ENCODE data around the genes NOL8 and OMD.

DNA sequence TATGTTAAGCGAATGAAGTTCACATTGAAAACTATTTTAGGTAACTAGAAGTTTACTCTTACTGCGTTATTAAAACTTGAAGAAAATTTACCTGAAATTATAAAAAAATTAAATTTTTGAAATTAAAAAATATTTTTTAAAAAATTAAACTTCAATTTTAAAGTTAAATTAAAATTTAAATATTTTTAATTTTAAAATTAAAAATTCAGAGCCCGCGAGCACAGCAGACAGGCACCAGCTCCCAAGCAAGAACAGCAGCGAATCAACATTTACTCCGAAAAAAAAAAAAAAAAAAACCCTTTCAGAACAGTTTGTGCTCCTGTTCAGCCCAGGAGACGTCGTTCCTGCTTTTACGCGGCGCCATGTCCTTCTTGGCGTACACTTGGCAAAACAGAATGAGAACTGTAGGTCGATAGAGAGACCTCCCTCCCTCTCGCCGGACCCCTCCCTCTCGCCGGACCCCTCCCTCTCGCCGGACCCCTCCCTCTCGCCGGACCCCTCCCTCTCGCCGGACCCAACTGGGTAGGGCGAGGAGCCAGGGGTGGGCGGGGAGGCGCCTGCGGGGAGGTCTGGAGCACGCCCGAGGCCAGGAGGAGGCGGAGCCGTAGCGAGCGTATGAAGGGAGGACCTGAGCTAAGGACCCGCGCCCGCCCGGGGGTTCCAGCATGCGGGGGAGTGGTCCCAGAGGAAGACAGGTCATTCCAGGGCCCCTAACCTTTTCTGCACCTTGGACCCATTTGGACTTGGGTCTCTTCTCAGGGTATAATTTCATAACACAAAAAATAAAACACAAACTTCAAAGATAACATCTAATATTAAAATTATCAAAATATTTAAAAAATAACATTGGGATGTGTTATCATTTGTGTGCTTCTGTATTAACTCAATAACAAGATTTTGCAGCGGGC lies 235.7 kb downstream of the ROR2 start:
- PRO-cap, result unidirectional peak, plus-strand start at position 334 of the sequence

GRCh38 chr9:91946351-91947311 lies 3.4 kb downstream of the ROR2 start:
- PRO-cap, result no peak

DNA sequence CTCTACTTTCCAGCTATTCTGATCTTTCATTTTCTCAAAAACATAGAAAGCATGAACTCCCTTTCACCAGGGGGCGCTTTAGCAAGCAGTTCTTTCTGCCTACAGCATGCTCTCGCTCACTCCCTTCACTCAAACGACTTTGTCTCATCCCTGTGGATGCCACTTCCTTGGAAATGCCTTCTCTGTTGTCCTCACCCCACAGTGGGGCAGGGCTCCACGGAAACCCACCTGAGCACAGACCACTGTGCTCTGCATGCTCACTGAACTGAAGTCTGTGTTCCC lies 4.8 kb upstream of the ROR2 start:
- PRO-cap, result no peak

- PRO-cap, result no peak
Measured at GRCh38 chr9:92097803-92098564, 17.2 kb downstream of the SPTLC1 start.

DNA sequence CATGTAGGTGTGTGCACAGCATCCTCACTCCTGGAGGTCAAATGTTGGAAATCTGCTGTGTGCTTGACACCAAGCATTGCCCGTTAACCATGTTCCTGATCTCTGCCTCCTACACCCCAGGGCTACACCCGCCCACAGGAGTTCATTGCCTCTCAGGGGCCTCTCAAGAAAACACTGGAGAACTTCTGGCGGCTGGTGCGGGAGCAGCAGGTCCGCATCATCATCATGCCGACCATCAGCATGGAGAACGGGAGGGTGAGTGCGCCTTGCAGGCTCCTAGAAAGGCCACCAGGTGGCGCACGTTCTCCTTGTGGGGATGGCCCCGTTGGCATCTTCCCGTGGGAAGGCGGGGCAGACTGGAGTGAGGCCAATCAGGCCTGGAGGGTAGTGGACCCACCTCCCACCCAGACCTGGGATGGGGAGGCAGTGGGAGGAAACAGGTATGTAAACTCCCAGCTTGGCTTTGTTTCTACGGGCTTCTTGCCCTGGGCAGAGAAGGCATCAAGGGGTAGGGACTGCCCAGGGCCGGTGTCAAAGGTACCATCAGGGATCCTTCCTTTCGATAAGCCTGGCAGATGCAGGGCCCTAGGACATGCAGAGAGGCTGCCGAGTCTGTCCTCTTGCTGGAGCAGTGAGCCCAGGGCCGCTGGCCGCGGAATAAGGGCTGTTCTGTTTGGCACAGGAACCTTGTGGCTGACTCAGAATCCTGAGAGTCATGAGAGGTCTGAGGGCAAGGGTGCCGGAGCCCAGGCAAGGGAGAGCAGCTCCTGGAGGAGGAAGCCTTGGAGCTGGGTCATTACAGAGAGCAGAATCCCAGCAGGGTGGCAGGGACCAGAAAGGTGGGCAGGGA lies 18.8 kb upstream of the SPTLC1 start:
- PRO-cap, result no peak

GRCh38 chr9:92287697-92288290 lies 5.7 kb downstream of the IARS1 start:
- PRO-cap, result no peak

DNA sequence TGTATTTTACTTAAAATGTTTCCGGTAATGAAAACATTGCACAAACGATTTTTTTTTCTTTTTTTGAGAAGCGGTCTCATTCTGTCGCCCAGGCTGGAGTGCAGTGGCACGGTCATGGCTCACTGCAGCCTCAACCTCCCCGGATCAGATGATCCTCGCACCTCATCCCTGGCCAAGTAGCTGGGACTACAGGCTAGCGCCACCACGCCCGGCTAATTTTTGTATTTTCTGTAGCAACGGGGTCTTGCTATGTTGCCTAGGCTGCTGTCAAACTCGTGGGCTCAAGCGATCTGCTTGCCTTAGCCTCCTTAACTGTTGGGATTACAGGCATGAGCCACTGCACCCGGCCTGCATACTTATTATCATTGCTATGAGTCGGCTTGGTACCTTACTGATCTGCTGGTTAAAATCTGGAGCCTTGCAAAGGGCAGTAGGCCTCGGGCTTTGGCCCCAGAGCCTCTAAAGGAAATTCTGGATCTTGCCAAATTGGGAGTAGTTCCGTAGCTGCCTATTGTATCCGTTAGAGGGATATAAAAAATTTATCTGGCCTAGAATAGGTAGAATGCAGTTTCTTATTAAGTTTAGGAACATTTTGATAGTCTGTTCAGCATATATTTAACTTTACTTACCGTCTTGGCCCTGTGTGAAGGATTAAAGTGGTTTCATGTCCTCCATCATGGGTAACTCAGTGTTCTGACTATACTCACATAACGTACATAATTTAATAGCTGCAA lies 918 bp upstream of the IARS1 start:
- PRO-cap, result unidirectional peak, minus-strand start at position 190 of the sequence

GRCh38 chr9:92295784-92296692 lies 2.5 kb upstream of the IARS1 start:
- PRO-cap, result no peak

DNA sequence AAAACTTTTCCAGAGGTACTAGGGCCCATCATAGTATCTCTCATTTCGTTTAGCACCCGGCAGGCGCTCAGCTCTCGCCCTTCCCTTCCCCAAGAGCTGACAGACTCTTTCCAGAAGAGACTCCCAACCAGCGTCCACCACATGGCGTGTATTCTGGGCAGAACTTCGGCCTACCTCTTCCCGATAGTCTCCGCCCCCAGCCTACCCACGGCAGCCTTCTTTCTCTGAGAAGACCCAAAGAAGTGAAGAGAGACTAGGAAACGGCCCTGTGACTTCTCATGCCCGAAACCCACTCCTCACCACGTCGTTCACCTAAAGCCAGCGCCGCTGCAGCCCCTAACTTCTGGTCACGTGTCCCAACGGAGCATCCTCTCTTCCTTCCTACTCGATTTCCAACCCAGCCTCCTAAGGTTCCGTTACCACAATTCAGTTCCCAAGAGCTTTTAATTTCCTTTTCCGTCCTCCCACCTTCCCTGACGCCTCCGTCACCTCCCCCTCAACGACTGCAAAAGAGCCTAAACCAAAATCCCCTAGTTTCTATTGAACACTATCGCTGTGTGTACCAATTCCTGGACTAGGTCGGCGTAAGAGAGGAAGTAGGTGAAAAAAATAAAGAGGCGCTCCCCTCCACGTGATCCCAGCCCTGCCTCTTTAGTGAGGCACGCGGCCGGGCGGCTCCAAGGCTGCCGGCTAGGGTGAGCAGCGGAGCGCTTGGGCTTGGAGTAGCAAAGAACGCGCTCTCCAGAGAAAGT lies at the start of gene NOL8:
Gene NOL8, minus strand, starts transcription at position 345 of the 752 bp plus-strand sequence.
- PRO-cap, result bidirectional peak, plus-strand start at position 654 of the sequence, minus-strand start at position 345 of the sequence

- PRO-cap, result unidirectional peak, minus-strand start at chr9:92424501
Measured at GRCh38 chr9:92424199-92424837, at the start of gene OMD. Gene OMD (minus strand): TSS chr9:92424471.

DNA sequence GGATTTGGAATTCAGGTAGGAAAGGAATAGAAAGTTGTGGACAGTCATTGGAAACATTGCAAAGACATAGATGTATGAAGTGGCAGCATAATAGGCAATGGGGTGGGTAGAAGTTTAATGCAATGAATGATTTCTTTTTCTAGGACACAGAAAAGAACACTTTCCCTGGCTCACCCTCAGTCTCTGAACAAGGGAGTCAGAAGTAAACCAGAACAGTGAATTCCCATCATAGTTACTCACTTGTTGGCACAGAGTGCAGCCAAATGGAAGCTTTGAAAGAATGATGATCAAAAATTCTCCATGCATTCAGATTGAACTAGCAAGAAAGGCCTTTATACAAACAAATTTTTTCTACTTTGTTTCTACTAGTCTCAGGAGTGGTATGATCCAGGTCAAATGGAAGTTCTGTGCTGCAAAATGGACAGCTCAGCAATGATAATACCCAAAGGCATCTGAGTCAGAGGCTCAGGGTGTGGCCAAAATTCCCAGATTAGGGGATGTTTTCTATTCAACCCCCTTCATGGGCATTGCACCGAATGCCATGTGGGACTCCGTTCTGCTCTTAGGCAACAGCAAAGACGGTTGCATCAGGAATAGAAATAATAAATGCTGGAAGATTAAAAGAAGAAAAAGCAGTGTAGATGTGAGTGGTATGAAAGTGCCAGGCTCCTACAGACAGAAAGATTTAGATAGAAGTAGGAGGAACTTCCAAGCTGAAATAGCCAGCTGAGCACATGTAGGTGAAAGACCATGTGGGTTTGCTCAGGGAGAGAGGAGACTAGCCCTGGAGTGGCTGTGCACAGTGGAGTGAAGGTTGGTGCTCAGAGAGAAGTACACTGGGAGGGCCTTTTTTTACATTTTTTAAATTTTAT lies 29.5 kb downstream of the ECM2 start:
- PRO-cap, result bidirectional peak, plus-strand start at position 173 of the sequence, minus-strand start at position 185 of the sequence; bidirectional peak, plus-strand start at position 635 of the sequence, minus-strand start at position 409 of the sequence

- PRO-cap, result no peak
Measured at GRCh38 chr9:92616188-92617308, 53.4 kb downstream of the IPPK start.

DNA sequence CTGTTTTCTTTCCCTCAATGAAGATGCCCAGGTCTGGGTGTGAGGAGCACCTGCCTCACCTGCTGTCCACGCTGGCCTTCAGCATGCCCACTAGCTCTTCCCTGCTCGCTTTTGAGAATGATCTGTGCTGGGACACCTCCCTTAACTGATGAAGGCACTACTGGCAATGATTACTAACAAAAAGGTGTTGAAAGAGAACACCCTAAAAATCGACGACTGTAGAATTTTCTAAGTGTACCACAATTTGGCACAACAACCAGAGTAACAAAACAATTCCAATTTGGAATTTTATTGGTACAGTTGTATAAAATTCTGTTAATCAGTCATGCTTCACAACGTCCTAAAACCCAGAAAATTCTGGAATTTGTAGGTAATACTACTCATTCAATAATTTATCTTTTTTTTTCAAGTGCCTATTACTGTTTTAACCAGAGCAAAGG lies 42.4 kb upstream of the IPPK start:
- PRO-cap, result no peak

- PRO-cap, result no peak
Measured at GRCh38 chr9:92756791-92757104, 7.9 kb downstream of the BICD2 start.

DNA sequence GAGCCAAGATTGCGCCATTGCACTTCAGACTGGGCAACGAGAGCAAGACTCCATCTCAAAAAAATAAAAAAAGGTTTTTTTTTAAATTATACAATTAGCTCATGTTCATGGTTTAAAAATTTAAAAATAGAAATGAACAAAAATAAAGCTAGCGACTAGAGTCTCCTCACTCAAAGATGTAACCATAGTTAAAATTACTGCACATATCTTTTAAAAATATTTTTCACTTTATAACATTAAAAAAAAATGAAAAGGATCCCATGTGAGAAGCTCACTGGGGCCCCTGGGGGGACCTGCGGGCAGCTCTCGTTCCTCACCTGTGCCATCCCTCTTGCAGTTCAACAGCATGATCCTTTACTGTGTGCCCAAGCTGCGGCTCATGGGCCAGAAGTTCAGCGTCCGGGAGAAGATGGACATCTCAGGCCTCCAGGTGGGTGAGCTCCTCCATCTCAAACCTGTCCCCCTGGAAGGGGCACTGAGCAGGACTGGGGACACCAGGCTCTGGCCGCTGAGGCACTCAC lies 43.0 kb upstream of the SUSD3 start:
- PRO-cap, result no peak

DNA sequence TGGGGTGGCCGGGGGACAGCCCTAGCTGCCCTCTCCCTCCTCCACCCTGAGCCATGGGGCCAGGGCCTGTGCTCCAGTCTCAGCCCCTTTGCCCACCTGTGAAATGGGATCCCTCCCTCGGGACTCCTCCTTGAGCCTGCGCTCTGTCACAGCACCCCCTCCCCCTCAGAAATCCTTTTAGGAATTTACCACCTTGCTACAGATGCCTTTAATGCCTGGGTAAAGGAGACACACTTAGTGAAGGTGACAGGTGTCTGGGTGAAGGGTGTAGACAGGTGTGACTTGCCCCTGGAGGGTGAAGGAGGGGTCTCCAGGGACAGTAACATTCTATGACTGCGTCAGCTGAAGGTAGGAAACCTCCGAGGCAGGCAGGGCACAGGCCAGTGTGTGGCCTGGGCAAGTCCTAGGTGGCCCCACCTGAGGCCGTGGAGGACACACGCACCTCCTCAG lies 18.0 kb downstream of the CARD19 start:
- PRO-cap, result no peak

- PRO-cap, result no peak
Measured at GRCh38 chr9:93193424-93193757, 9.5 kb downstream of the WNK2 start.

DNA sequence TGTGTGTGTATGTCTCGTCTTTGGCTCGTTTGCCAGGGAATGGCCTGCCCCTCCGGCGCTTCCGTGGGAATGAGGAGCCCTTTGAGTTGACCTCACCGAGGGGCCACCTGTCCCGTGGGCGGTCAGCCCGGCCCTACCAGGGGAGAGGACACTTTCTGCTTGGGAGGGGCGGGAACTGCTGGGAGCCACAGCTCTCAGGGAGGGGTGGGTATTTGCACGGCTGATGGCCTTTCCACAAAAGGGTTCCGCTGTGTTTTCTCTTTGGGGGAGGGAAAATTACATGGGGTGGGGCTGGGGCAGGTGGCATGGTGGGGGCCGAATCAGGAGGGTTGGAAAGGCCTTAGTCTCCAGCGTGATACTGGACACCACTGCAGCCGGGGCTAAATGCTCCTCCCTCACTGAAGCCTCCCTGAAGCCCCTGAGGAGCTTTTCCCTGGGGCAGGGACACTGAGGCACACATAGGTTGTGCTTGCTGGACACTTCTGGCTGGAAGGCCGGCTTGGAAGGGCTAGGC lies 18.5 kb downstream of the WNK2 start:
- PRO-cap, result no peak

DNA sequence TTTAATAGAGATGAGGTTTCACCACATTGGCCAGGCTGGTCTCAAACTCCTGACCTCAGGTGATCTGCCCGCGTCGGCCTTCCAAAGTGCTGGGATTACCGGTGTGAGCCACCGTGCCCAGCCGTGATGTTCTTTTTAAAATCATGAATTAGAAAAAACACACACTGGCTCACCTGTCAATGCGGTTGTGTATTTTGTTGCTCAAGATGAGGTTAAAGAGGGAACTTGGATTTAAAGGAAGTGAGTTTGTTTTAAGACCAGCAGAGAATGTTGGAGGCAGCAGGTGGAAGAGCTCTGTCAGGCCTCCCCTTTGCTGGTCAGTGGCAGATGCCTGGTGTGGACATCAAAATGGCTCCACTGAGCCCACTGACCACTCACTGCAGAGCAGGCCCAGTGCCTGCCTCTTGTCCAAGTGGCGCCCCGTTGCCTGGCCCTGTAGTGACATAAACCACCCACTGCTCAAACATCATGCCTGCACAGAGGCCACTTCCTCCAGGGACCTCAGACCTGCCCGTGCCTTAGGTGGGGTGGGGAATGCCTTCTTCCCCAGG lies 39.0 kb downstream of the WNK2 start:
- PRO-cap, result no peak

GRCh38 chr9:93261541-93262232 lies 77.7 kb downstream of the WNK2 start:
- PRO-cap, result no peak

All from osteocyte (in vitro differentiated cells).